Measurements from ENCODE around the genes DMGDH, MTX3, ZFYVE16, CKMT2 and ACOT12.

- PRO-cap = no peak
These were observed 156.9 kb upstream of the LHFPL2 start for GRCh38 chr5:78805459-78805926.

DNA sequence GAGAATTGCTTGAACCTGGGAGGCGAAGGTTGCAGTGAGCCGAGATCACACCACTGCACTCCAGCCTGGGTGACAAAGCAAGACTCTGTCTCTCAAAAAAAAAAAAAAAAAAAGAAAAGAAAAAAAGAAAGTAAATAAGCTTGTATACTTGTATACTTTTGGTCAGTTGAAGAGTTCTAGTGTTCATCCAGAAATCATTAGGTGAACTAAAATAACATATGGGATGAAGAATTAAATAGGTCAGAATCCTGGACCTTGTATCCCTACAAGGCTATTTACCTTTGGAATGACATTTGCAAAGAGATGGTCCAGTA lies 39.0 kb downstream of the DMGDH start:
- PRO-cap = no peak

- PRO-cap = no peak
These were observed 37.2 kb downstream of the DMGDH start for GRCh38 chr5:79032134-79032849.

GRCh38 chr5:79069381-79069803 lies at the start of gene DMGDH:
Gene DMGDH, minus strand, starts transcription at chr5:79069674.
- PRO-cap = no peak

DNA sequence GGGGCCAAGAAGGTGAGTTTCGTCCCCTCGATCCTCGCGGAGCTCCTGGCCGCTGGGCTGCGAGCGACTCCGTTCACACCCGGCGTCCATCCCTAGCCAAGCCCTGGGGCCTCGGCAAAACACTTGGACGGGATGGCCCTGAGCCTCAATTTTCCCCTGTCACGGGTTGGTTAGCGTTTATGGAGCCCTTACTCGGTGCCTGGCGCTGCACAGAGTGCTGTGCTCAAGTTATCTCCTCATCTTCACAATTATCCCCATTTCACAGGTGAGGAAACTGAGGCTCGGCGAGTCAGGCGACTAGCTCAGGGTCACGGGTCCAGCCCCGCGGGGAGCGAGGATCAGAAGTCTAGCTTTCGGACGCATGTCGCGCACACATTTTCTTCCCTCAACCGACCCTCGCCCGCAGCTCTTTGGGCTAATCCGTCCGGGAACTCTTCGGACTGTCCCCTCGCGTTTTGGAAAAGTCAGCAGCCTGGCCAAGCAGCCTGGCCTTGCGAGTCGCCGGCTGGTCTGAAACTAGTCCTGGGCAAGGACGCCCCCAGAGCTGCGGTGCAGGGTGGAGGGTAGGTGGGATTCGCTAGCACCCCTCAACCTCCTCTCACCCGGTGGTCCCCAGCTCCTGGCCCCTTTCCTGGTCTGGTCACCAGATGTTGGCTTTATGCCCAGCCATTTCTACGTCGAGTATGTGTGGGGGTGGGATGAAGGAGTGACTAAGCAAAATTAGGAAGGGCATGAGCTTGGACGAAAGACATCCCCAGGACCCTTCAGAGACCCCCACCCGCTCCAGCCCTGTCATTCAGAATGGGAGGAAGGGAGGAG lies 446 bp downstream of the BHMT2 start:
- PRO-cap = unidirectional peak, minus-strand start at position 412 of the sequence

- PRO-cap = no peak
These were observed 22.2 kb downstream of the BHMT start for GRCh38 chr5:79133544-79134537.

DNA sequence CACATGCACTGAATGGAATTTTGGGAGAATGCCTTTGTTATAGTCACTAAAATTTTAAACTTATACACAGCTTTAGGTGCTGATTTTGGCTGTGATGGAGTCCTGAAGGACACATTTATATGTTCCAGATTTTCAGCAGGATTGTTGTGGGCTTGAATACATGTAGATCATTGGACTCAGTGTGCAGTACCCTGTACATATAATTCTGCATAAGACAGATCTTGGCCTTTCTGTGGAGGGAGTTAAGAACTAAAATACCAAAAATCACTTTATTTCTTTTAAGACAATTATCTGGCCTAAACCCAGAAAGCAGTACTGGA lies 86.6 kb downstream of the JMY start:
- PRO-cap = no peak

- PRO-cap = no peak
These were observed 1.3 kb downstream of the HOMER1 start for GRCh38 chr5:79512638-79512944.

- PRO-cap = no peak
These were observed 94.6 kb downstream of the CMYA5 start for GRCh38 chr5:79784245-79784611.

DNA sequence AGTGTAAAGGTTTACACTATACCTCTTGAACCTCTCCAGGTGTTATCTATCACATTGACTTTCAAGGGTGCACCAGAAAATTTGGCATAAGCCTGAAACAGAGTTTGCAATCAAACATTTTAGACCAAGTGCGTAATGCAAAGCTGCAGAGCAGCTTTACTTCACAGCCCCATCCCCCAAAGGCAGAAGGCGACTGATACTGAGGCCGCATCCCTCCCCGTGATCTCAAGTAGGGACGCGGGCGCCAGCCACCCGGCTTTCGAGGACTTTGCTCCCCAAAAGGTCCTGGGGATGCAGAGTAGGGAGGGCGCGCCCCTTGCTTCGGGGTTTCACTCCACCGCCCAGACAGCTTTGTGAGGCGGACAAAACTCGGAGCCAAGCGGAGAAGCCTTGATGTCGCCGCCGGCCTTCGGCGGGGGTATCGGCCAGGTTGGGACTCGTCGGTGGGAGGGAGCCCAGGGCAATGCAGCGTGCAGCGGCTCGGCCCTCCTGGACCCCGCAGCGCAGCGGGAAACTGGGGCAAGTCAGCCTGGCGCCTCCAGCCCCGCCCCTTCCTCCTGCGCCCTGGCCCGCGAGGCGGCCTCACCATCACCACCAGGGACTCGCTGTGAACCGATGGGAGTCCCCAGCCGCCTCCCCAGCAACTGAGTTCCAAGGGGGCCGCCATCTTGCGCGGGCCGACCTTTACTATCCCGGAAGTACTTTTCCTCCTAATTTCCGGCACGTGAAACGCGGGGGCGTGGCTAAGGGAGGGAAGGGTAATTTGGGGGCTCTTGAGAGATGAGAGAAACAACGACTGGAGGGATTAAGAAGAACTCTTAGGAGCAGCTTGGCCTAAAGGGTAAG lies at the start of gene MTX3:
Gene MTX3 (minus strand): TSS at position 691 of the 846 bp plus-strand sequence.
- PRO-cap = bidirectional peak, plus-strand start at position 761 of the sequence, minus-strand start at position 516 of the sequence

DNA sequence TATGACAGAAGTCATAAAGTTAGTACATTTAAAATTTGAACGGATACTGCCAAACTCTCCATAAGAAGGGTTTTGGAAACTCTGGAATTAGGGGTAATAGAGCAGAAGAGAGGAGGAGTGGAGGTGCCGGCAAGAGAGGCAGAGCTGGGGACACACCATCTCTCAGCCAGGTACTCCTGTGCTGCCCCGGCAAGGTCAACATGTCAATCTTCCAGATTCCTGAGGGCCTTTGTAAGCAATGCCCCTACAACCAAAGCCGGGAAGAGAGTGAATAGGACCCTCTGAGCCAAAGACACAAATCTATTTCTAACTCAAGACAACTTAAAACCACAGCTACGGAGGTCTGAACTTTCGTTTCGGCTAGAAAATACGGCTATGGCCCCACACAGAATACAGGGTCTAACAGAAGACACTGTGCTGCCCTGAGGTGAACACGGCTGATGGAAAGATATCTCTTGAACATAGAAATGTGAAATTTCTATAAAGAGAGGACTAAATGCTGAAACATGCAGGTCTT lies 66.7 kb downstream of the SERINC5 start:
- PRO-cap = unidirectional peak, plus-strand start at position 132 of the sequence

DNA sequence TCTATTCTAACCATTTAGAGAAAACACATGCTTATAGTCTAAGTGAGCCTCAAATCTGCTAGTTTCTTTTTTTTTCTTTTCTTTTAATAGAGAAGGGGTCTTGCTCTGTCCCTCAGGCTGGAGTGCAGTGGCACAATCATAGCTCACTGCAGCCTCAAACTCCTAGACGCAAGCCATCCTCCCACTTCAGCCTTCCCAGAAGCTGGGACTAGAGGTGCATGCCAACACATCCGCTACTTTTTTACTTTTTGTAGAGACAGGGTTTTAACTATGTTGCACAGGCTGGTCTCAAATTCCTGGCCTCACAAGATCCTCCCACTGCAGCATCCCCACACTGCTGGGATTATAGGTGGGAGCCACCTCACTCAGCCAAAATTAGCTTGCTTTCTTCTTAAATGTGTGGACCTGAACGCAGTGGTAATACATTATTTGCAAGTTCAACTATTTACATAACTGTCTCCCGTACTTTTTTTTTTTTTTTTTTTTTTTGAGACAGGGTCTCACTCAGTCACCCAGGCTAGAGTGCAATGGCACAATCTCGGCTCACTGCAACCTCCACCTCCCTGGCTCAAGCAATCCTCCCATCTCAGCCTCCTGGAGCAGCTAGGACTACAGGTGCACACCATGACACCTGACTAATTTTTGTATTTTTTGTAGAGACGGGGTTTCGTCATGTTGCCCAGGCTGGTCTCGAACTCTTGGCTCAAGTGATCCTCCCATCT lies 66.0 kb downstream of the SERINC5 start:
- PRO-cap = no peak

DNA sequence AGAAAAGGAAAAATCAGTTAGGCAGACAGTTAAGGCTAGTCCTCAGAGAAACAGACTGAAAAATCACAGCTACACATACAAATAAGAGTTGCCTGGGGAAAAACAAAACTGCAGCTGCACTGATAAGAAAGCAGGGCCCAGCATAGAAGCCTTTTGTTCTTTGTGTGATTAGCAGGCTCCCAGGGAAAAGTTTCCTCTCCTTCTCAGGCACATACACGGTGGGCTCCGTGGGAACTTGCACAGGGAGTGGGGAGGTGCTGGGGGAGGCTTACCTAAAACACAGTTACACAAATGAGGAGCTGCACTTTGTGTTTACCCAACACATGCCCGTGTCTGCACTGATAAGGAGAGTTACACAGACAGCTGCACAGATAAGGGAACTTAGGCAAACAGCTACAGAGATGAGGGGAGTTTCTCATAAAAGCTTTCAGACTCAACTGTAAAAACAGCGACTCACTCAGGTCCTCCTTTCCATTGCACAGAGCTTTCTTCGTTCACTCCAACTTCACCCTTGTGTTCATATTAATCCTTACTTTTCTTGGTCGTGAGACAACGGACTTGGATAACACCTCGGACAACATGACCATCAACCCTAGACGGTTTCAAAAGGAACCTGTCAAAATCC lies 51.0 kb downstream of the SERINC5 start:
- PRO-cap = unidirectional peak, minus-strand start at position 343 of the sequence

DNA sequence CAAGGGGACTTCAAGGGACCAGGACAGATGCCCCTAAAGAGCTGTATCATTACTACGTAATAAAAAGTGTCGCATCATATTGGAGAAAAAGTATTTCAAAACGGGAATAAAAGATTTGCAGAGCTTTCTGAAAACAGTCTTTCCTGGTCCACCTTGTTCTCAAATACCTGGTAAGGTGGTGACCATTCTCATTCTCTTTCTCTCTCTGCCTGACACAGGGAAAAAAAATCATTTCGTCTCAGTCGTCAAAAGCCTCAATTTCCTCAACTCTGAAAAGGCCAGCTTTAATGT lies 1.4 kb downstream of the SERINC5 start:
- PRO-cap = no peak

DNA sequence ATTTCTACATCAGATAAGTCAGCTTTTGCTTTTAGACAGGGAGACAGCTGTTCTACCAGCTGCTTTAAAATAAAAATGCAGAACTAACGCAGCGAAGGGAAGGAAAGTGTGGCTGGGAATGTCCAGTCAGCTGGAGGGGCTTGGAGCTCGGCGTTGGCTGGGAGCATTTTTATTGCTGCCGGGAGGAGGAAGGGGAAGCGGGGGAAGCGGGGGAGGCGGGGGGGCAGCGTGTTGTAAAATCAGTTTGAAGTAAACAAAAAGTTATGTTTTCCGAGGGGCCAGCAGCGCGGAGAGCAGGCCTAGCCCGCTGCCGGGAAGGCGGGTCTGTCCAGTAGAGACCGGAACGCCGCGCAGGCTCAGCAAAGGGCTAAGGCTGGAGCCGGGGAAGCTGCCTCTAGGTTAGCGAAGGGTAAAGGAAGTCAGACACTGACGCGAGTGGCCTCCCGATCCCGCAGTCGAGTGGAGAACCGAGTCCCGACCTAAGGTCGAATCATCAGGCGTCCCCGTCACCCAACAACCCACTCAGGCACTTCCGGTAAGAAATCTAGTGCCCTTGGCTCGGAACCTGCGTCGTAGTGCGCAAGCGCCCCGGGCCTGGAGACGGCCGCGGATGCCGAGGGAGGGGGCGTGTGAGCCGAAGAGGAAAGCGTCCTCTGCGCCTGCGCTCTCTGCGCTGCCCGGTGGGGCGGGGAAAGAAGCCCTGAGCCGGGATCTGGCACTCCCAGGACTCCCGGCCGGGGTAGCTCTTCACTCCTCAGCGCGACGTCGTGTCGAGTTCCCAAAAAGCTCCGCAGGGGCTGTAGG lies at the start of gene ZFYVE16:
Gene ZFYVE16 (plus strand): TSS at position 718 of the 804 bp plus-strand sequence.
- PRO-cap = bidirectional peak, plus-strand start at position 264 of the sequence, minus-strand start at position 520 of the sequence

DNA sequence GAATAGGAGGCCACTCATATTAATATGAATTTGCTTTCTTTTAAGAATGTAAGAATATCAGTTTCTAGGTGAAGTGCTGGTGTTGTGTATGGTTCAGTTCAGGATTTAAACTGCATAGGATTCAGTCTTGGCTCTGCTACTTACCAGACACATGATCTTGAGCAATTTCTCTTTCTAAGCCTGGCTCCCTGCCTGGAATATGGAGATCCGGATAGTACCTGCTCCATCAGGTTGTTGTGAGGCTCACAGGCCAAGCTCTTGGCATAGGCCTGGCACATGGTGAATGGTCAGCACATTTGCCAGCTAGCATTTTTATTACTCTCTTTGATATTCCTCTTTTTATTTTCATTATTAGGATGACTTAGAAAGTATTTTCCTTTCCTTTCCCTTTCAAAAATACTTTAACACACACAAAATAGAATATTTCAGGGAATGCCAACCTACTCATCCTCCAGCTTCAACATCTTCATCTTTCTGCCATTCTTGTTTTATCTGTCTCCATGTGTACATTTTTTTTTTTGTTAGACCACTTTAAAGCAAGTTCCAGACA lies 7.8 kb downstream of the RASGRF2 start:
- PRO-cap = no peak

GRCh38 chr5:80985492-80985984 lies 25.4 kb downstream of the RASGRF2 start:
- PRO-cap = bidirectional peak, plus-strand start at chr5:80985831, minus-strand start at chr5:80985657

GRCh38 chr5:81233054-81233692 lies at the start of gene CKMT2:
Gene CKMT2, plus strand, starts transcription at chr5:81233322.
- PRO-cap = no peak

GRCh38 chr5:81237156-81237451 lies 4.0 kb downstream of the CKMT2 start:
- PRO-cap = no peak

GRCh38 chr5:81393385-81394493 lies at the start of gene ACOT12:
Gene ACOT12, minus strand, starts transcription at chr5:81394134.
- PRO-cap = no peak